Measurements from ENCODE around the gene USP2.

- RRBS, 2 experiments = no CpG with 5 or more reads among the region's 5 CpGs
Measured at GRCh38 chr11:119185616-119186116, 391 bp downstream of the NHERF4 start.

- RRBS, 2 experiments = no CpG with 5 or more reads among the region's 3 CpGs
Measured at GRCh38 chr11:119232399-119232754, 26.2 kb downstream of the CBL start.

GRCh38 chr11:119298498-119299074, 18.3 kb downstream of the MCAM start:
- RRBS, 2 experiments = no CpG with 5 or more reads among the region's 1 CpG

- RRBS, 2 experiments = no CpG with 5 or more reads among the region's 9 CpGs
Measured at GRCh38 chr11:119305614-119306565, 11.0 kb downstream of the MCAM start.

DNA sequence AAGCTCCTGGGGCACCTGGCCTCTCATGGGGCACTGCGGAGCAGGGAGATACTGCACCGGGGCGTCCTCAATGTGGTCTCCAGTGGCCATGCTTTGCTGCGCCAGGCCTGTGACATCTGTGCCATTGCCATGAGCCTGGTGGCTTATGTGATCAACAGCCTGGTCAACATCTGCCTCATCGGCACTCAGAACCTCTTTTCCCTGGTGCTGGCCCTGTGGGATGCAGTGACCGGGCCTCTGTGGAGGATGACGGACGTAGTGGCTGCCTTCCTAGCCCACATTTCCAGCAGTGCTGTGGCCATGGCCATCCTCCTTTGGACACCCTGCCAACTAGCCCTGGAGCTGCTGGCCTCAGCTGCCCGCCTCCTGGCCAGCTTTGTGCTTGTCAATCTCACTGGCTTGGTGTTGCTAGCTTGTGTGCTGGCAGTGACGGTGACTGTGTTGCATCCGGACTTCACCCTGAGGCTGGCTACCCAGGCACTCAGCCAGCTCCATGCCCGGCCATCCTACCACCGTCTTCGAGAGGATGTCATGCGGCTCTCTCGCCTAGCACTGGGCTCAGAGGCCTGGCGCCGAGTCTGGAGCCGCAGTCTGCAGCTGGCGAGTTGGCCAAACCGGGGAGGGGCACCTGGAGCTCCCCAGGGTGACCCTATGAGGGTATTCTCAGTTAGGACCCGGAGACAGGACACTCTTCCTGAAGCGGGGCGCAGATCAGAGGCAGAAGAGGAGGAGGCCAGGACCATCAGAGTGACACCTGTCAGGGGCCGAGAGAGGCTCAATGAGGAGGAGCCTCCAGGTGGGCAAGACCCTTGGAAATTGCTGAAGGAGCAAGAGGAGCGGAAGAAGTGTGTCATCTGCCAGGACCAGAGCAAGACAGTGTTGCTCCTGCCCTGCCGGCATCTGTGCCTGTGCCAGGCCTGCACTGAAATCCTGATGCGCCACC, 1.4 kb downstream of the RNF26 start:
- RRBS, 2 experiments = 74 to 82% methylated on average over 5 of the region's 28 CpGs

- RRBS, 2 experiments = no CpG with 5 or more reads among the region's 12 CpGs
Measured at GRCh38 chr11:119366449-119367515, 14.7 kb downstream of the USP2 start.

DNA sequence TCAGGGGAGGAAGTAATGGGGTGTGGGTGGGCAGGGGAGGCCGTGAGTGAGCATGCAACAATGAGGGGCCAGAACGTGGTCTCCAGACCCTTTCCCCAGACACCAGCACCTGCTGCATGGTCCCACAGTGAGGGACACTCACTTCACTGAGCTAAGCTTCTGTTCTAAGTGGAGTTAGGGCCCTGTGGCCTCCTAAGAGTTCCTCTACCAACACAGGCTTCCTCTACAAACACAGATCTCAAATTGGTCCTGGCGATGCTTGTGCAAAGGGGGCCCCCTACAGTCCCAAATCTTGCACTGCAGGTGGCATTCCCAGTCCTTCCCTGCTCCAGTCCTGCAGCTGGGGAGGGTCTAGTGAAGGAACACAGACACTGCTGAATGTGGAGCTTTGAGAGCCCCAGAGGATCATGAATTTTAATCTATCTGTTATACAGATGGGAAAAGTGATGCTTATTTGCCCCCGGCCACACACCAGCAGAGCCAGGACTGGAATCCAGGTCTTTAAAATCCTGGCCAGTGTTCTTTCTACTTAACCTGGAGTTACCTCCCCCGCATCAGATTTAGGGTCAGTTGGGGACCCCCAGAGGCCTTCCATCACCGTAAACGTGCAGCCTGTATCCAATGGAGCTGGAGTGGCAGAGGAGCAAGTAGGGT, 7.3 kb downstream of the USP2 start:
- RRBS, 2 experiments = no CpG with 5 or more reads among the region's 7 CpGs

DNA sequence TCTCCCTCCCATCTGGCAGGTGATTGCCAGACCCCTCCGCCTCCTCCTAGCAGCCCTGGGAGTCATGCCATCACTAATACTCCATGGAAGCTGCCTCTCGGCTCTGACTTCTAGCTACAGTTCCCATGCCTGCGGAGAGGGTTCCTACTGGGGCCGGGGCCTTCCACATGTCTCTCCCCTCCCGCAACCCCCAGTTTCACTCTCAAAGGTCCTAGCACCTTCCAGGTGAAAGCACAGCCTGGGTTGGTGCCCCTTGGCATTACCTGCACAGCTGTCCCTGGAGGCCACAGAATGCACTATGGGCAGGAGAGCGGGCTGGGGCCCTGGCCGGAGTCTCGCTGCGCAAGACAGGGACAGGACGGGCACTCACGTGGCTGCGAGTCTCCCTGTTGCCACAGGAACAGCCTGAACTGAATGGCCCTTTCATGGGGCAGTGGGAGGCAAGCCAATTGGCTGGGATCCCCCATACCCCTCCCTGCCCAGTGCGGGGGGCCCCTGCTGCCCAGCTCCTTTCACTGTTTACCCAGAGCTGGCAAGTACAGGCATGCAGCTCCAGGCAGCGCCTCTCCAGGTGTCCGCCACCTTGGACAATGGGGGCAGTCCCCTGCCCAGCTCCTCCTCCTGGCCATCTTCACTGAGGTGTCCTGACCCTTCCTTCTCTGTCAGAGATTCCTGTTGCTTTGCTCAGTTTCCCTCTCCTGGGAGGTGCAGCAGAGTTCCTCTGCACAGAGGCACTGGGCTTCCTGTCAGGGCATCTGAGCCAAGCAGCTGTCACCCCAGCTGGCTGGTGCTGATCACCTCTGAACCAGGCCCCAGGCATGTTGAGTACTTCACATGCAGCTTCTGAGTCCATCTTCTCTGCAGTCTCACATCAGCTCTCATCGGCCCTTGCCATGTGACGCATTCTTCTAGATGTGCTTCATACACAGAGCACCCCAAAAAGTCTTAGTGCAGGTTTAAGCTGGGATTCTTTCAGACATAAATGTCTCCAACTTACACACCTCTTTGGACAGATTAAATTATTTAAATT, 5.2 kb downstream of the USP2 start:
- RRBS, 2 experiments = no CpG with 5 or more reads among the region's 17 CpGs

- RRBS, 2 experiments = under 1 to 2% methylated on average over 27 to 30 of the region's 70 CpGs
Measured at GRCh38 chr11:119380864-119382264, at the start of gene USP2. Gene USP2 (minus strand): TSS chr11:119381690.

GRCh38 chr11:120120620-120121083, 17.3 kb downstream of the TRIM29 start:
- RRBS, 2 experiments = no CpG with 5 or more reads among the region's 8 CpGs

GRCh38 chr11:120132141-120132781, 5.7 kb downstream of the TRIM29 start:
- RRBS, 2 experiments = no CpG with 5 or more reads among the region's 8 CpGs

GRCh38 chr11:120203597-120204079, 7.2 kb upstream of the OAF start:
- RRBS, 2 experiments = no CpG with 5 or more reads among the region's 6 CpGs

DNA sequence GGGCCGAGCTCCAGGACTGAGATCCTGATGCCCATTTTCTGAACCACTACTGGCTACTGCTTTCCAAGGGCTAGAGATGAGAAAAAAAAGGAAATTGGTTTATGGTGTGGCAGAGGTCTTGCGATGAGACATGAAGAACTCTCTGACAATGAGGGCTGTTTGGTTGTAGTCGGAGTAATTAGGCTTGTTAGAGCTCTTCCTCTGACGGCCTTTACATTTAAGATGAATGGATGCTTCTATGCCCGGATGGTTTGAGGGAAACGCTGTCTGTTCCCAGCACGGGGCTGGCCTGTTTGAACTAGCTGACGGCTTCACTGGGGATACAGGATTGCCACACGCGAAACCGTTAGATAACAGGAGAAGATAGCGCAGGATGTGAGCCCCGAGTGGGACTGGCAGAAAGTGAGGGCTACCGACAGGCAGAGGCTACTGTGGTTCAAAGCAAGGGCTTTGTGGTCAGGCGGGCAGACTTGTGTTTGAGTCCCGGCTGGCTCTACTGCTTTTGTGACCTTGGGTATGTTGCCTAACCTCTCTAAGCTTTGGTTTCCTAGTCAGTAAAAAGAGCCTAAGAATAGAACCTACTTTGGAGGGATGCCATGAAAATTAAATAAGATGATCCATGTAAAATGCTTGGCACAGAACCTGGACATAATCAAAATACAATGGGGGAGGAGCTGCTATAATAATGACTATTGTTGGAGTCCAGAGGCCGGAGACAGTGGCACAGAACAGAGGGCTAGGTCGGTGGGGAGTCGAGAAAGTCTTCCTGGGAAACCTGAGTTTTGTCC, 2.8 kb upstream of the OAF start:
- RRBS, 2 experiments = no CpG with 5 or more reads among the region's 19 CpGs

GRCh38 chr11:120208808-120209294, 2.0 kb upstream of the OAF start:
- RRBS, 2 experiments = no CpG with 5 or more reads among the region's 7 CpGs

GRCh38 chr11:120233641-120233993, 6.3 kb upstream of the POU2F3 start:
- RRBS, 2 experiments = no CpG with 5 or more reads among the region's 4 CpGs

DNA sequence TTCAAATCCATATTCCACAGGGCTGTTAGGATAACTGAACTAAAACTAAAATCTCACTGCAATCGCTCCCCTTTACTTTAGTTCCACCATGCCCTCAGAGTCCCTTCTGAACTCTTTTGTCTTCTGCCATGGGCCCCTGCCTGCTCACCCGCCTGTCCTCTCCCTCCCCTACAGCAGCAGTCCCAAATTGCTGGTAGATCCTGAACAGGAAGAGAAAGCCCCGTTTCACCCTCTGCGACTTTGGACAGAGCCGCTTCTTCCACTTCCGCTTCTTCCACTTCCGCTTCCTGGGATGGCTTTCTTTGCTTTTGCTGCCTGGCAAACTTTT, 35.7 kb upstream of the TLCD5 start:
- RRBS, 2 experiments = no CpG with 5 or more reads among the region's 7 CpGs

- RRBS, 2 experiments = no CpG with 5 or more reads among the region's 4 CpGs
Measured at GRCh38 chr11:120302871-120303529, 22.1 kb upstream of the TLCD5 start.

- RRBS, 2 experiments = no CpG with 5 or more reads among the region's 25 CpGs
Measured at GRCh38 chr11:120304872-120306076, 19.8 kb upstream of the TLCD5 start.

DNA sequence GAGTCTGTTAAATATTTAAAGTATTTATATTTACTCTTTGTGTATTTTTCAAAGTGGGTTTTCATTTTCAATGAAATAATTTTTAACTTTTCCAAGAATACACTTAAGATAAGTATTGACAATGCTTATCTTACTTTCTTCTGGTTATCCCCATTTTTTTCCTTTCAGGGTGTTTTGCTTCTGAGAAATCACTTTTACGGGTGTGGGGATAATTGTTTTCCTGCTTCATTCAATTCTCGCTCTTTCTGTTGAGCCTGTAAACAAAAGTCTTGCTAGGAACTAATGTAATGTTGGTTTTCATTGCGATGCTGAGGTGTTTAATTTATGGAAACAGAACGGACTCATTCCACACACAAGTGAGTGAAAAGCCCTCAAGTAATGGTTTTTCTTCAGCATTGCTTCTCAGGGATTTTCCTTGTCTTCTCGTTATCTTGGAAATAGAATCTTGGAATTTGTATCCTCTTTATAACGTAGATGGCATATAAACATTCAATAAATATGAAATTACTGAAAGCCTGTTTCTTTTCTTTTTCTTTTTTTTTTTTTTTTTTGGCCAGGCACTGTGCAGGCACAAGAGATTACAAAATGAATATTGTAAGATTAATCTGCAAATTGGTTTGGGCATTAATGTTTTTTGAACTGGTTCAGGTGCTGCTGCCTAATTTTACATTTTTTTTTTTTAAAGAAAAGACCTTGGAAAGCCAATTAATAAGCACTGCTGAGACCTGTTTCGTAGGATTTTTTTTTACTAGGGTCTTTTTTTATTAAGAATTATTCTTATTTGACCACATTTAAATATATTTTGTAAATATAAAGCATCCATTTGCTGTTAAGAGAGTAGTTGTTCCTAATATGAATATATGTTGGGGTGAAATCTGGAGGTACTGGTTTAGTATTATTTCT, 2.5 kb downstream of the ARHGEF12 start:
- RRBS, 2 experiments = no CpG with 5 or more reads among the region's 7 CpGs